Measurements from ENCODE around the genes TEX50, RC3H1 and RABGAP1L.

- PRO-cap, 3 experiments: no peak in any of the 3 experiments
- RRBS: no CpG with 5 or more reads among the region's 1 CpG
Observed at GRCh38 chr1:173635127-173635537, at the start of gene TEX50. TSS of gene TEX50 (plus strand) at chr1:173635338.

GRCh38 chr1:173823790-173824062 is 747 bp upstream of the DARS2 start:
- PRO-cap, 3 experiments: no peak in any of the 3 experiments
- RRBS: 0% methylated on average over 3 of the region's 9 CpGs

DNA sequence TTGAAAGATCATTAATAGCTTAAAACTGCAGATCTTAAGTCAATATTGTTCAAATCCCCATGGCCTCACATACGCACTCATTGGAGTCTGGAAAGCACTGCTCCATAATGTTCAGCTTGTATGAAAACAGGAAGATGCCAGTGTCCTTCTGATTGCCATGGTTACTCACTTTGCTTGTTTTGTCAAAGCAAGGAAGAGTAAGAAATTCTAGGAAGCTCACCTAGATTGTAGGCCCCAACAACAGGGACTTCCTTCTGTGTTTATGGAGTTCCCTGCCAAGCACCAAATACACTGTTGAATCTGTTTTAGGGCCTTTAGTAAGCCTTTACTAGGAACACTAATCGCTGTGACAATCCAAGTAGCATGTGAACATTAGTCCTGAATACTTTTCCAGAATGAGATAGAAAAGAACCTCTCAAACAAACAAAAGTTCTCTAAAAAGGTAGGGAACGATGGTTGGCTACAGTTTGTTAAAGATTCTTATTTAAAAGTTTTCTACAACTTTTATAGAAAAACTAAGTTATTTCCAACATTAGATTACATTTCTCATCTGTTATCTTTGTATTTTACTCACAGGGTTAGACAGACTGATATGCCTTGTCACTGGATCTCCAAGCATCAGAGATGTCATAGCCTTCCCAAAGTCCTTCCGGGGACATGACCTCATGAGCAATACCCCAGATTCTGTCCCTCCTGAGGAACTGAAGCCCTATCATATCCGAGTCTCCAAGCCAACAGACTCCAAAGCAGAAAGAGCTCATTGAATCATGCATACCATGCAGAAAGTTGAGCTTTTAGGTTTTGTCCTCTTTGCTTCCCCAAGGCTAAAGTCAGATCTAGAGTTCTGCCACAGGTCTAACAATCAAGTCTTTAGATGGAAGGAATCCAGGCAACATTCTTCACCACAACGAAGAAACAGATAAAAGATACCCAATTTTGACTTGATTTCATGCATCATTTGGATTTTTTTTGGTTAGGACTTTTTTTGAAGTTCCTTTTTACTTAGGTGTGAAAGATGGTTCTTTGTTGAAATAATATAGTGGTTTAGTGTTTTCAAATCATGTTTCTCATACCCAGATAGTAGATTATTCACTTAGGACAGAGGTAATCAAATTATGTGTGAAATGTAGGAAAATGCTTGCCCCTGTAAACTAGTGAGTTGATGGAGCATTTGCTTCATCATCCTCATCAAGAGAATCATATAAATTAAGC is 10.8 kb upstream of the ZBTB37 start:
- PRO-cap, 3 experiments: no peak in any of the 3 experiments
- RRBS: no CpG with 5 or more reads among the region's 6 CpGs

DNA sequence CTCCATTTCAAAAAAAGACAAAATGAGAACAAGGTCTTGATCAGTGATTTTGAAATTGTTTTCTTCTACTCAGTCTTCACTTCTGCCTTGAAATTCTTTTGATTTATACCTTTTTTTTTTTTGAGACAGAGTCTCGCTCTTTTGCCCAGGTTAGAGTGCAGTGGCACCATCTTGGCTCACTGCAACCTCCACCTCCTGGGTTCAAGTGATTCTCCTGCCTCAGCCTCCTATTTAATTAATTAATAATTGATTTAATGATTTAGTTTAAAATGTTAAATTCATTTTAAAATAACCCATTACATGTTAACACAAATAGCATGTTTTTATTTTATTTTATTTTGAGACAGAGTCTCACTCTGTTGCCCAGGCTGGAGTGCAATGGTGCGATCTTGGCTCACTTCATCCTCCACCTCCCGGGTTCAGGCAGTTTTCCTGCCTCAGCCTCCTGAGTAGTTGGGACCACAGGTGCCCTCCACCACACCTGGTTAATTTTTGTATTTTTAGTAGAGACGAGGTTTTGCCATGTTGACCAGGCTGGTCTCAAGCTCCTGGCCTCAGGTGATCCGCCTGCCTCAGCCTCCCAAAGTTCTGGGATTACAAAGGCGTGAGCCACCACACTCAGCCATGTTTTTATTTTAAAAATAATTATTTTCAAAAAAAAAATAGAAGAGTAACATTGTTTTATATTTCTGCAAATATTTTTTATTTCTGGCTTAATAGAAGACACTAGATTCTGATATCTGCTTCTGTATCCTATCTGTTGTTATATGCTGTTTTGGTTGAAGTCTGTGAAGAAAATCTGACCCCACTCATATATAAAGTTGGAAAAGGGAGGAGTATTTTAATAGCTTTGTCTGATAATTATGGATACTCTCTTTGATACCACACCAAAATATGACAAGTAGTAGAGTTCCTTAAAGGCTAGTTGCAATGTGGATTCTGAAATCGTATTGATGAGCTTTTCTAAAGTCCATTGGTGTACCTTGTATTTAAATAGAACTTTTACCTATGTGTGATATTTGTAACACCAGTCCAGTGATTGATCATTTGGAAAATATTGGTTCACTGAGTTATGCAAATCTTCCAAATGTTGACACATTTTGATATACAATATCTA is 8.5 kb upstream of the ZBTB37 start:
- PRO-cap, 3 experiments: no peak in any of the 3 experiments
- RRBS: no CpG with 5 or more reads among the region's 7 CpGs

GRCh38 chr1:173867936-173868132 is 346 bp upstream of the ZBTB37 start:
- PRO-cap, 3 experiments: peak in 3 of 3 experiments; most common minus-strand start chr1:173867991 (in 3)
- RRBS: no CpG with 5 or more reads among the region's 11 CpGs

- PRO-cap, 3 experiments: no peak in any of the 3 experiments
- RRBS: no CpG with 5 or more reads among the region's 1 CpG
Observed at GRCh38 chr1:173916970-173917177, 253 bp downstream of the SERPINC1 start.

DNA sequence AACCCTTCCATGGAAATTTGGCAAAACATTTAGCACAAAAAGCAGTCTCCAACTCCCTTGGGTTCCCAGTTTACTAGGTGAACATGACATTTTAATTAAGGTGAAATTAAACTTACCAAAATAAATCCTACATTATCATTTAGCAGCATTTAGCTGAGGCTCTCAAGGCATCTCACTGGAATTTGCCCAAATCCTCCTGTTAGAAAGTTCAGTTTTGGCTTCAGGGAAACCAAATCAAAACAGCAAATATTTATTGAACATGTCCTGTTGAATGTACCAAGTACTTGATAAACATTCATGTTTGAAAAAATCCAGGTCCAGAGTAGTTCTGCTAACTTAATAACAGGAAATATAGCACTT is 8.4 kb upstream of the SERPINC1 start:
- PRO-cap, 3 experiments: no peak in any of the 3 experiments

- PRO-cap, 3 experiments: no peak in any of the 3 experiments
- RRBS: no CpG with 5 or more reads among the region's 7 CpGs
Observed at GRCh38 chr1:173960876-173961294, 43.8 kb upstream of the SERPINC1 start.

GRCh38 chr1:173998662-173999066 is 23.5 kb downstream of the RC3H1 start:
- PRO-cap, 3 experiments: no peak in any of the 3 experiments
- RRBS: no CpG with 5 or more reads among the region's 2 CpGs

GRCh38 chr1:174022225-174022628 is at the start of gene RC3H1:
TSS of gene RC3H1 (minus strand) at chr1:174022357.
- PRO-cap, 3 experiments: peak in 3 of 3 experiments; most common plus-strand start chr1:174022547 (in 3); most common minus-strand start chr1:174022385 (in 2)
- RRBS: 2% methylated on average over 22 of the region's 42 CpGs

DNA sequence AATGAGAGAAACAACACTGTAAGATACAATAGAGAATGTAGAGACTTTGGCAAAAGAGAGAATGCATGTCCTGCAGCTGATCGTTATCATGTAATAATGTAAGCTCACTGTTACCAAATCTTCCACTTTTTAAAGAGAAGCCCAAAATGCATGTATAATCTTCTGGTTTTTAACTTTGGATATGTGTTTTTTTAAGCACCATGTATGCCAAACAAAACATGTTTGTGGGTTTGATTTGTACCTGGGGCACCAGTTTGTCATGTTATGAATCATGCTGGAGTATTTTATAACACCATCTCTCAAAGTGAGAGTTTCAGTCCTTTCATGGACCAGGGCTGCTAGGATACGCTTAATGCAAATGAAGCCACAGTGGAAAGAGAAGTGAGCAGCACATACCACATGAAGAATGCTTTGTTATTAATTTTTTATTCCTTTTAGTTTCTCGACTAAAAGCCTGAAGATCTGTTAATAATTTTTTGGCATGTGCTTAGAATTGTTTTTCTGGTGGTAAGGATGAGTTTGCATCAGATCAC is 2.2 kb upstream of the RABGAP1L start:
- PRO-cap, 3 experiments: no peak in any of the 3 experiments
- RRBS: no CpG with 5 or more reads among the region's 3 CpGs

DNA sequence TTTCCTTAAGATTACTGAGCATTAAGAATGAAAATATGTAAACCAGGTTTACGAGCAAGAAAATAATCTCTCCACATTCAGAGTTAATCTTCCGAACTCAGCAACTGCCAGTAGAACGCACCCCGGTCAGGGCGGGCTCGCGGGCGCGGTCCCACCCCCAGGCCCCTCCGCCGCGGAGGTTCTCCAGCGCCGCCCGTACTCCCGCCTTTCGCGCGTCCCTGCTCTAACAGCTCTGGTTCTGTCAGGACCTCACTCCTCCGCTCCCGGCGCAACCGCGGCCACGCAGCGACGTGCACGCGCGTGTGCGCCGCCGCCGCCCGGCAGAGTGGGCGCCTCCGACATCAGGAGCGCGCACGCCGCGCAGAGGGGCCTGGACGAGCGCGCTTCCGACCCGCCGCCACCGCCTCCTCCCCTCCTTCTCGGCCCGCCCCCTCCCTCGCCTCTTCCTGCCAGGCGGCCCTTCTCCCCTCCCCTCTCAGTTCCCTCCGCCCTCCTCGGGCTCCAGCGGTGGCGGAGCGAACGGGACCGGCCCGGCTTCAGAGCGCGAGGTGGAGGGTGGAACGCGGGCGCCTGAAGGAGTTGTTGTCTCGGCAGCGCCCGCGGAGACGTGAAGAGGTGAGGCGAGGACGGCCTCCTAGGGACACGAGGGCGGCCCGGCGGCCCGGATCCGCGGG is at the start of gene RABGAP1L:
RABGAP1L (plus strand) TSS at position 478 of the 674 bp plus-strand sequence.
- PRO-cap, 3 experiments: peak in 3 of 3 experiments; most common plus-strand start position 539 of the sequence (in 3); most common minus-strand start position 276 of the sequence (in 2)
- RRBS: 2% methylated on average over 15 of the region's 80 CpGs

- PRO-cap, 3 experiments: no peak in any of the 3 experiments
- RRBS: no CpG with 5 or more reads among the region's 1 CpG
Observed at GRCh38 chr1:174375876-174376184, 71.9 kb upstream of the GPR52 start.

DNA sequence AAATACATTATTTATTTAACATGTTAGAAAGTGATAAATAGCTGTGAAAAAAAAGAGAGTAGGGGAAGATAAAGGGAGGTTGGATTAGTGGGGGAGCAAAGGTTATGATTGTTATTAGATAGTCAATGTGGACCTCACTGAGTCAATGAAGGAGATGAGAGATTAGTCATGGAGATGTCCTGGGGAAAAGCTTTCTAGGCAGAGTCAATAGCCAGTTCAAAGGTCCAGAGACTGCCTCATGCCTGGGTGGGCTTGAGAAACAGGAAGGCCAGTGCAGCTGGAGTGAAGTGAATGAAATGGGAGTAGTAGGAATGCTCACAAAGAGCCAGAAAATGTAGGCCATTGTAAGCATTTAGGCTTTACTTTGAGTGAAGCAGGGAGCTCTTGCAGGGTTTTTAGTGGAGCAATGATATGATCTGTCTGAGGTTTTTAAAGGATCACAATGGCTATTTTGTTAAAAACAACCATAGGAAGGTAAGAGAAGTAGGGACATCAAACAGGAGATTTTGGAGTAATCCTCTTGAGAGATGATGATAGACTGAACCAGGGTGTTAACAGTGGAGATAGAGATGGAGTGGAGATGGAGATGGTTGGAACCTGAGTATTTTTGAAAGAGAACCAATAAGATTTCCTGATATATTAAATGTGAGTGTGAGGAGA is 186.9 kb upstream of the CACYBP start:
- PRO-cap, 3 experiments: no peak in any of the 3 experiments

DNA sequence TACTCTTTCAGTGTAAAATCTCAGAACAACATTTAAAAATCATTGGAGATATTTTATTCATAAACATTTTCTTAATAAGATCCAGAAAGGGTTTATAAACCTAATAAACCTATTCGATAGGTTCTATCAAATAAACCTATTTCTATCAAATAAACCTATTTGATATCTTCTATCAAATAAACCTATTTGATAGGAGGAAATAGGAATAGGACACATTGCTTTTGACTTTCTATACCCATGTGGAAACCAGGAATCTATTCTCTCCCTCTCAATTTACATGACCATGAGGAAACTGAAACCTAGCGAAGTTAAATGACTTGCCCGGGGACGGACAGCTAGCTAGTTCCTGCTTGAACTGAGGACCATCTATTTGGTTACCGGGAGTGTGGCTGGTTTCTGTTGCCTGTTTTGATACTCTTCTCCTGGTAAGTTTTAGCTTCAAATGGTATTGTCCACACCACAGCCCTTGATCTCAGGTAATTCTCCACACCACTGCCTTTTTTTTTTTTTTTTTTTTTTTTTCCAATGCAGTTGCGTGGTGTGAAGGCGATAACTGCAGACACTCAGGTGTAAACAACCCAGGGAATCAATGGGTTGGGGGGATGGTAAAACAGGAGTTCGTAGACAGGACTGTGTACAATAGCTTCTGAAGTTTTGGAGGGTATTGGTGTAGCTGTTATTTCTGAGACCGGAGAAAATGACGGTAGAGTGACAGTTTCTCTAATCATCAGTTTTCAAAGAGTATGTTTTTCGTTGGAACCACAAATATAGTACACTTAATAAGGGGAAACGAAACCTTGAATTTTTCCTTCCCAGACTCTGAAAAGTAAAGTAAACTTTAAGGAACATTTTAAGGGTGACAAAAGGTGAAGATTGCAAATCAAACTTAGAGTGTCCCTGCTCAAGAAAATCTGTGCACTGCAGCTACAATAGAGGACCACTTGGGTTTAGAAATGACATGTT is 125.4 kb upstream of the CACYBP start:
- PRO-cap, 3 experiments: peak in 1 of 3 experiments; most common plus-strand start position 589 of the sequence (in 1)
- RRBS: no CpG with 5 or more reads among the region's 12 CpGs

DNA sequence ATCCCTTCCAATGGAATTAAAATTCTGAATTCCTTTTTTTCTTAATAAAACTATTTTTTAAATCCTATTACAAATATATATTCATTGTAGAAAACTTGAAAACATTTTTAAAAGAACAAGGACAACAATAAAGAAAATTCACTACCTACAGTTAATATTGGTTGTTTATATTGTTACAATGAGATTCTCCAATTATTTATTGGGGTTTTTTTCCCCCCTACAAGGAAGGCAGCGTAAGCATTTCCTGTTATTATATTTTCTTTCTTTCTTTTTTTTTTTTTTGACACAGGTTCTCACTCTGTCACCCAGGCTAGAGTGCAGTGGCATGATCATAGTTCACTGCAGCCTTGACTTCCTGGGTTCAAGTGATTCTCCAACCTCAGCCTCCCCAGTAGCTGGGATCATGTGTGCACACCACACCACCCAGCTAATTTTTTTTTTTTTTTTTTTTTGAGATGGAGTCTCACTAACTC is 32.8 kb upstream of the CACYBP start:
- PRO-cap, 3 experiments: no peak in any of the 3 experiments
- RRBS: no CpG with 5 or more reads among the region's 1 CpG

DNA sequence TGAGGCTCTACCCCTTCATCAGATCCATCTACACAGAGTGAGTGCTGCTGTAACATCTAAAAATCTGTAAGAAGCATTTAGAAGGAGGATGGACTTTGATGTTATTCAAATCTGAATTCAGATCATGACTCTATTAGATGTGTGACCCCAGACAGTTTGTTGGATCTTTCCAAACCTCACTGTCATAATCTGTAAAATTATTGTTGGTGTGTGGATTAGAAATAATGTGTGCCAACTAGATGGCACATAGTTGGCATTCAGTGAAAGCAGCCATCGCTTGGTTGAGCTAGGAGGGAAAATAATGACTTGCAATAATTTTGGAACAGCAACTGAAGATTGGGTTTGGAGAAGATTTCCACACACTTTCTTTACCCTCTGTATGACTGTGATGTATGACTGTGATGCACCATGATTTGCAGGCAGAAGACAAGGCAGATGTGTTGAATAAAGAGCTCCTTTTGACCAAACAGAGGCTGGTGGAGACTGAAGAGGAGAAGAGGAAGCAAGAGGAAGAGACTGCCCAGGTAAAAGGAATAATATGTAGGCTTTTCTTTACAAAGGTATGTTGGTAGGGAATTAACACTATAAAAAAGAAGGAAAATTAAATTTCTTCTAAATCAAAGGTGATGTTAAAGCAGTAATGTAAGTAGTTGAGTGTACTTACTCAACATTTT is 24.0 kb upstream of the CACYBP start:
- PRO-cap, 3 experiments: no peak in any of the 3 experiments
- RRBS: no CpG with 5 or more reads among the region's 1 CpG

GRCh38 chr1:176040122-176040890 is 166.8 kb downstream of the COP1 start:
- PRO-cap, 3 experiments: no peak in any of the 3 experiments
- RRBS: no CpG with 5 or more reads among the region's 5 CpGs

DNA sequence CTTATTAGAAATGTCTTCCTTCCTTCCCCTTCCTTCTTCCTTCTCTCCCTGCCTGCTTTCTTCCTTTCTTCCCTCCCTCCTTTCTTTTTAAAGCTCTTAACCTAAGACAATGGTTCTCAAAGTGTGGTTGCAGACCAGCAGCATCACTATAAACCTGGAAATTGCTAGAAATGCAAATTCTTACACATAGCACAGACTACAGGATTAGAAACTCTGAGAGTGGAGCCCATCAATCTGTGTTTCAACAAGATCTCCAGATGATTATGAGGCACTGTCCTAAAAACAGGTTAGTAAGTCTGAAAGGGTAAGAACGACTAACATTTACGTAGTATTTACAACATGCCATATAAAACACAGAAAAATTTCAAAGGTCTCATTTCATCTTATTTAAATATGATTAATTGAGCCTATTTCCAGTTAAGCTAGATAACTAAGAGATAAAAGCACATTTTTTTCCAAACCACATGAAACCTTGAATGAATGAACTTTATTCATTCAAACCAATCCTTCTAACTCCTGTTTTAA is 138.8 kb downstream of the COP1 start:
- PRO-cap, 3 experiments: no peak in any of the 3 experiments
- RRBS: no CpG with 5 or more reads among the region's 2 CpGs

- PRO-cap, 3 experiments: no peak in any of the 3 experiments
- RRBS: no CpG with 5 or more reads among the region's 5 CpGs
Observed at GRCh38 chr1:176174834-176175737, 32.0 kb downstream of the COP1 start.

All from breast (tissue), 4 donors.